ENCODE measurements around a stretch of chr9.

- PRO-cap, result no peak
- RAMPAGE, long total RNA, 2 experiments, result no peak in any of the 2 experiments
Measured at GRCh38 chr9:93020890-93021488, 37.5 kb upstream of the SUSD3 start.

- PRO-cap, result no peak
- RAMPAGE, long total RNA, 2 experiments, result no peak in any of the 2 experiments
Measured at GRCh38 chr9:93028079-93028766, 30.3 kb upstream of the SUSD3 start.

DNA sequence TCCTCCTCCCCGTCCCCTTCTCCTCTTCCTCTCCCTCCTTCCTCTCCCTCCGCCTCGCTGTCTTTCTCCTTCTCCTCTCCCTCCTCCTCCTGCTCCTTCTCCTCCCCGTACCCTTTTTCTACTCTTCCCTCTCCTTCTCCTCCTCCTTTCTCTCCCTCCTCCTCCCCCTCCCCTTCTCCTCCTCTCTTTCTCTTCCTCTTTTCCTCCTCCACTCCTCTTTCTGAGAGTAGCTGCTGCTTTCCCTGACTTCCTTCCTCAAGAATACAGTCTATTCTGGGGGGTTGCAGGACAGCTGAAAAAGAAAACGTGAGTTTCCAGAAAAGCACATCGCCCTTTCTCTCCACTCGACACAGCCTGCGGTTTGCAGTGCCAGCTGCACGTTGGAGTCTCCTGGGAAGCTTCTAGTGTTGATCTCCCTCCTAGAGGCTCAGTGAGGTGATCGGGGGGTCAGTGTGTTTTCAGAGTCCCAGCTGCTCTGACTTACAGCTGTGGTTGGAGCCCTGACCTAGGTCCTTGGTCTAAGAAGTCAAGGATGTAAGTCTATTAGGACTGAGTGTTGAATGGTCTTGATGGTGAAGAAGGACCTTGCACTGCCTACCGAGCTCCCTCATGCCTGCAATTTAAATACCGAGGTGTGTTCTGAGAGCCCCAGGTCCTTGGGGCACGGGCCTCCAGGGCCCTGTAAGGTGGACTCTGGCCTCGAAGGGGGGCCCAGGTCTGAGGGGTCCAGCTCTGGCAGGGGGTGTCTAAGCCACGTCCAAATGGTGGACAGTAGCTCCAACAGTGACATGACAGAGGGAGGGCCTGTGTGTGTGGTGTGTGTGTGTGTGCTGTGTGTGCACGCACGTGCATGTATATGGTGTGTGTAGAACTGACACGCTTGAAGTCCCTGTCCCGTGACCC lies 24.9 kb upstream of the SUSD3 start:
- PRO-cap, result no peak
- RAMPAGE, long total RNA, 2 experiments, result no peak in any of the 2 experiments

DNA sequence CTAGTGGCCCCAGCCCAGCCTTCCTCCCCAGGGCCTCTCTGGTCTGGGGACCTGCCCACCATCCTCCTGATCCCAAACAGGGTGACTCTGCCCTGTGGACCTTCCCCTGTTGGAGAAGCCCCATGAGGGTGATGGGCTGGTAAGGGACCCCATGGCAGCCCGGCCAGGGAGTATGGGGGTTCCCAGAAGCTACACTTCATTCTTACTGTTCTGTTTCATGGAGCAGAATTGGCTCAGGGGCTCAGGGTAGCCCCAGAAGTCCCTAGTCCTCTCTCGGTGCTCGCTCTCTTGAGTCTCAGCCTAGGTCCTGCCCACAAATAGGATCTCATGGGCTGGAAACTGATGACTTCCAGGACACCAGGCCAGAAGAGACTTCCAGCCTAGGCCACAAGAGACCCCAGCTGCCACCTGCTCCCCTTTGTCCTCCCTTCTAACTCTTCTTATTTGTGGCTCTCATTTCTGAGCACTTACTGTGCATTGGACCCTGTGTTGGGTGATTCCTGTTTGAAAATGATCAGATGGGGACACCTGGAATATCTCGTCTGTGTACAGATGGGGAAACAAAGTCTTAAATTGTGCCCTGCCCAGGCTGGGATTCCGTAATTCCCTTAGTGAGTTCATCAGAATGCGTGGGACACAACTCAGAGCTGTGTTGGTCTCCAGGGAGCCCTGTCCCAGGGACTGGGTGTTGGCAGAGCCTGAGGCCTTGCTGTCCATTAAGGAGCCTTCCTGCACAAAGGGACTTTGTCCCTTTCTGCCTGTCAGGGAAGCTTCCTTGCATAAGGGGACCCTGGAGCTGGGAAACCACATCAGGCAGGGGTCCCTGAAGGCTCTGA lies 1.2 kb downstream of the CARD19 start:
- PRO-cap, result no peak
- RAMPAGE, long total RNA, 2 experiments, result no peak in any of the 2 experiments

GRCh38 chr9:93115670-93116986 lies 17.9 kb downstream of the NINJ1 start:
- PRO-cap, result unidirectional peak, plus-strand start at chr9:93116234
- RAMPAGE, long total RNA, 2 experiments, result no peak in any of the 2 experiments

DNA sequence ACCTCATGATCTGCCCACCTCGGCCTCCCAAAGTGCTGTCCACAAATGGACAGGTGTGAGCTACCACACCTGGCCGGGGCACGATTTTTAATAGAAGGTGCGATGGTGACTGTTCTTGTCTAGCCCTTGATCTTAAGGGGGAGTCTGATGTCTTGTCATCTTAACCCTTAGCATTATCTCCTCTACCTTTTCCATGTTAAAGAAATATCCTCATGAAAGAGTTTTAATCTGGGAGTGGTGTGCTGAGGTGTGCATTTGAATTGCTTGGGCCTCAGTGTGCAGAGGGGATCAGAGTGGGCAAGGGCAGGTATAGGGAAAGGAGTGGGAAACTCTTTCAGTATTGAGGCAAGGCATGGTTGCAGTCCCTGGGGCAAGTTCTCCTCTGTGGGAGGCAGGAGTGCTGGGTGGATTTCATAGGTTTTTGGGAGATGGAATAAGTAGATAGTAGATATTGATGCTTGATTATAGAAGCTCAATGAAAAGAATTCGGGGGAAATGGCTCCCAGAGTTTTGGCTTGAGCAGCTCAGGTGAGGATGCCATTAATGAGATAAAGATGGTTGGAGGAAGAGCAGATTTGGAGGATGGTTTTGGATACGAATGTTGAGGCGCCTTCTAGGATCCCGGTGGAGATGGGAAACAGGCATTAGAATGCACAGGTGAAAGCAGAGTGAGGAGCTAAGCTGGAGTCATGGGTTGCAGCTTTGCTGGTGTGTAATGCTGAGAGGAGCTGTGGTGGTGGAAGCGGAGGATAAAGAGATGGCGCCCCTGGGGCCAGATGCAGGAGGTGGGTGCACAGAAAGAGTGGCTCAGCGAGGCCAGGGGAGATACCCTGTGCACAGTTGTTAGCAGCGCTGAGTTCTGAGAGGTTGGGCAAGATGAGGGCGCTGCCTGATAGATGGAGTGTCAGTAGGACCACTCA lies 53.7 kb upstream of the FAM120AOS start:
- PRO-cap, result no peak
- RAMPAGE, long total RNA, 2 experiments, result start-site peak on the plus strand in 1 of 2 experiments, centred at position 217 of the sequence, 8 reads per replicate

DNA sequence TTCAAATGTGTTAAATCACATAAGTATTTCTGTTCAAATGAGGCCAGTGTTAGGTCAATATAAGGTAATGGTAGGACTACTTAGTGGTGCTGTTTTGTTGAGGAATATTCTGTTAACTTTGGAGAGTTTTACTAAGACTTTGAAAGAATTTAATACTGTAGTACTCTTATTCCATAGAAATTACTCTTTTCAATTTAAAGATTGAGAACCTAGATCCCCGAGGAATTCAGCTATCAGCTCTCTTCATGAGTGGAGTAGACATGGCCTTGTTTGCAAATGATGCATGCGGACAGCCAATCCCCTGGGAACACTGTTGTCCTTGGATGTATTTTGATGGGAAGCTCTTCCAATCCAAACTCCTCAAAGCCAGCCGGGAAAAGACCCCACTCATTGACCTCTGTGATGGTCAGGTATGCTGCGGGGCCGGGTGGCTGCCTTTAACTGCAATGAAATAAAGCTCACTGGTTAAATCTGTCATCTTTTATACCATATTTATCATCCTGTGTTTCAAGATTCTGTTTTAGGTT lies 20.1 kb upstream of the PHF2 start:
- PRO-cap, result no peak
- RAMPAGE, long total RNA, 2 experiments, result no peak in any of the 2 experiments

DNA sequence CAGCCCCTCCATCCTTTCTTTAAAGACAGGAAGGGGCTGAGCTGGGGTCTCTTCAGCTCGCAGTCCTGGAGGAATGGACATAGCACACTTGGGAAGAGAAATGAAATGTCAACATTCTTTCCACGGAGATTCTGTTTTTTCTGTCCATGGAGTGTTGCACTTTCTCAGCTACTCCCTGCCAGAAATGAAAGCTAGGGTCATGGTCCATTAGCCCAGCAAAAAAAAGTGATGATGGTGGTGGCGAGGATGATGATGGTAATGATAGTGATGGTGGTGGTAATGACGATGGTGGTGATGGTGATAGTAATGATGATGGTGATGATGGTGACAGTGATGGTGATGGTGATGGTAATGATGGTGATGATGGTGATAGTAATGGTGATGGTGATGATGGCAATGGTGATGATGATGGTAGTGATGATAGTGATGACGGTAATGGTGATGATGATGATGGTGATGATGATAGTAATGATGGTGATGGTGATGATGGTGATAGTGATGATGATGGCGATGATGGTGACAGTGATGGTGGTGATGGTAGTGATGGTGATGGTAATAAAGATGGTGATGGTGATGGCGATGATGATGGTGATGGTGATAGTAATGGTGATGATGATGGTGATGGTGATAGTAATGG lies 38.3 kb downstream of the PHF2 start:
- PRO-cap, result no peak
- RAMPAGE, long total RNA, 2 experiments, result no peak in any of the 2 experiments

DNA sequence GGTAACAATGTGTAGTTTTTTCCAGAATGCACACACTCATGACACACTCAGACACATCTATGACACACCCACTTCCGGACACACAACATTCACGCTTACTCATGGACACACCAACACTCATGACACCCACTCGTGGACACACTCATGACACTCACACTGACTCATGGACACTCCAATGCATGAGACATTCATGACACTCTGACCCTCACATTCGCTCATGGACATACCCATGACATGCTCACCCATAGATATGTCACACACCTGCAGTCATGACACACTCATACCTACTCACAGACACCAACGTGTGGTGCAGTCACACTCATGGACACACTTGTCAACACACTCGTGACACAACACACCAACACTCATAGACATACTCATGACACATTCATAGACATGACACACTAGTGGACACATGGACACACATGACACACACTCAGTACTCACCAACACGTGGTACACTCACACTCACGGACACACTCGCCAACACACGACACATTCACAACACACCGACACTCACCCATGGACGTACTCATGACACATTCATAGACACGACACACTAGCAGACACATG lies 73.2 kb downstream of the PHF2 start:
- PRO-cap, result no peak
- RAMPAGE, long total RNA, 2 experiments, result start-site peak on the plus strand in 1 of 2 experiments, centred at position 136 of the sequence, 9 reads per replicate

- PRO-cap, result no peak
- RAMPAGE, long total RNA, 2 experiments, result start-site peak on the plus strand in 1 of 2 experiments, at chr9:94181799-94182385 at its widest, 6 reads per replicate
Measured at GRCh38 chr9:94181338-94182232, 77.5 kb upstream of the ZNF169 start.

DNA sequence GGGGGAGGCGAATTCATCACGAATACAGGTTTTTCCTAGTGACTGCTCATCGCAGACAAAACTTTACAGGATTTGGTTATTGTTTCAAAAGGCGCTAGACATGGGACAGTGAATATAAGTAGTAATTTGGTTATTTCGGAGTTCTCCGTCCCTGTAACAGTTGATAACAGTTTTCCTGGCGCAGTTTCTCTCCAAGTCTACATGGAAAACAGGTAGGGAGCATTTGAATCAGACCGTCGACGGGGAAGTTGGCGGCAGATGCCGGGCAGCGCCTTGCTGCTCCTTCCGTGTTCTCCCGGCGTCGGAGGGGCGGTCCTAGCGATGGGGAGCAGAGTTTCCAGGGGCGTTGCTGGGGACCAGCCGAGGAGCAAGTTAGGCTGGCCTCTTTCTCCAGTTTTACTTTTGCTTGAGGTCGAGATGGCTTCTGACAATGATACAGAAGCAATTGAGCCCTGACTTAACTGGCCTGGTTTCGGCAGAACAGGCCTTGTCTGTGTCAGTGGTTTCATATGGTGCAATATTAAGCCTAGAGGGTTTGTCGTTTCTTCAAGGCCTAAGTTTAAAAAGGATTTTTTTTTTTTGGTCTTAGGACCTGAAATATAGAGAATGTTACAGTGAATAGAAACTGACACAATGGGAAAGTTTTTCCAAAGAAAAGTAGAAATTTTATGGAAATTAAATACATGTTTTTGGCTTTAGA lies 835 bp downstream of the MFSD14B start:
- PRO-cap, result no peak
- RAMPAGE, long total RNA, 2 experiments, result no peak in any of the 2 experiments

DNA sequence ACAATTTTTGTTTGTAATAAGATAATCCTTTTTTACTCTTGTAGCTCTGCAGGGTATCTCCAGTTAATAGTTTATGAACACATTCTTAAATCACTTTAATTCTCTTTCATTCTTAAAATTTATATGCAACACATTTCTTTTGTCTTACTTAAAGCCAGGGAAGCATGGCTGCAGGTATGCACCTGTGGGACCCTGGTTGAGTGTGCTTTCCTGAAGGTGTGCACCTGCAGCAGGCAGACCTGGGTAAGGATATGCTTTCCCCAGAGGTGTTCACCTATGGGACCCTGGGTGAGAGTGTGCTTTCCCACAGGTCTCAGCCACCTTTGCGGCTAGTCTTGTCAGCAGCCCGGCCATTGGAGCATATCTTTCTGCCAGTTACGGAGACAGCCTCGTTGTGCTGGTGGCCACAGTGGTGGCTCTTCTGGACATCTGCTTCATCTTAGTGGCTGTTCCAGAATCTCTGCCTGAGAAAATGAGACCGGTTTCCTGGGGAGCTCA lies 70.3 kb downstream of the MFSD14B start:
- PRO-cap, result no peak
- RAMPAGE, long total RNA, 2 experiments, result no peak in any of the 2 experiments

DNA sequence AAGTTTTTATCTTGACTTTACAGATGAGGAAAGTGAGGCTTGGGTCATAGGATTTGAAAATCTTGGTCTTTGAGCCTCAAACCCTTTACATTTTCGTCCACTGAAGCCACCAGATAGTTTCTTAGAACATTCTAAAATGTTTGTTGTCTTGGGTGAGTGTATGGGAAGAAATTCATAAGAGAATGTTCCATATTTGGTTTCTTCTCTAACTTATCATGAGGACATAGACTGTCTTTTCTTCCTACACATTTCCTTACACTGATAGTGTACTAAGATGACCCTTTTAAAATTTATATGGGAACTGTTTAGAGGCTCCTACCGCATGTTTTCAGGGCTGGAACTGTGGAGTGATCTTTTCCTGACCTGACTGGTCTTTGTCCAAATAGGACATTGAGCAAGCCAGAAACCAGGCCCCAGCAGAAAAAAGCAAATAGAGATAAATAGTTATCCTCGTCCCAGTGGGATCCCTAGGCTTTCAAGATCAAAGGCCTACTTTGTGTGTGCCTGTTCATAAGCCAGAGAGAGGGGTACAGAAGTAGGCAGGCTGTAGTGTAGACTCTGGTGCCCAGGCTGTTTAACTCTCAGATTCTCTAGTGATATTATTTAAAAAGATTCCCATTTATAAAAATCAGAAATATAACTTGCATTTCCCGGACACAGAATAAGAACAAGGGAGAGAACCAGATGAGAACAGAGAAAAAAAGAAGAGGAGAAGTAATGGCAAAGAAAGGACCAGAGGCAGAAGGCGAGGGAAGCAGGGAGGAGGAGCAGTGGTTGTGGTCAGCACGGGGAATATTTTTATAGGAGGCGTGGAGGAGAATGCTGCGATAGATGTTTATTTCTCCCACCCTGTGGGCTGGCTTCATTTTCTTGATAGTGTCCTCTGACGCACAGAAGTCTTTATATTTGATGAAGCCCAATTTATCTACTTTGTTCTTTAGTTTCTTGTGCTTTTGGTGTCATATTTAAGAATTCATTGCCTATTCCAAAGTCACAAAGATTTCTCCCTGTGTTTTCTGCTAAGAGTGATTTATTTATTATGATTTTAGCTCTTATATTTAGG lies 101.1 kb downstream of the AOPEP start:
- PRO-cap, result no peak
- RAMPAGE, long total RNA, 2 experiments, result no peak in any of the 2 experiments

- PRO-cap, result no peak
- RAMPAGE, long total RNA, 2 experiments, result no peak in any of the 2 experiments
Measured at GRCh38 chr9:94873031-94873386, 146.5 kb downstream of the AOPEP start.

DNA sequence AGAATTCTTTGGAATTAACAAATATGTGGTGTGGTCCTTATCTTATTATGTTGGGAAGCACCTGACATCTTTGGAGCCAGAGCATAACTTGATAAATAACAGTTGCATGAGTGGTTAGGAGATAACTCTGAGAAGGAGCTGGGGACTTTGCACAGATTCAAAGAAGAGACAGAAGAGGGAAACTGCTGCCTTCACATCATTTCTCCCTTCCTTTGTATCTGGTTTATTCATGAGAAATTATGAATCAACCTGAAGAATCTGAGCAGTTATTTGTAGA lies 146.8 kb downstream of the AOPEP start:
- PRO-cap, result no peak
- RAMPAGE, long total RNA, 2 experiments, result no peak in any of the 2 experiments

- PRO-cap, result no peak
- RAMPAGE, long total RNA, 2 experiments, result no peak in any of the 2 experiments
Measured at GRCh38 chr9:94976090-94976561, 249.6 kb downstream of the AOPEP start.

DNA sequence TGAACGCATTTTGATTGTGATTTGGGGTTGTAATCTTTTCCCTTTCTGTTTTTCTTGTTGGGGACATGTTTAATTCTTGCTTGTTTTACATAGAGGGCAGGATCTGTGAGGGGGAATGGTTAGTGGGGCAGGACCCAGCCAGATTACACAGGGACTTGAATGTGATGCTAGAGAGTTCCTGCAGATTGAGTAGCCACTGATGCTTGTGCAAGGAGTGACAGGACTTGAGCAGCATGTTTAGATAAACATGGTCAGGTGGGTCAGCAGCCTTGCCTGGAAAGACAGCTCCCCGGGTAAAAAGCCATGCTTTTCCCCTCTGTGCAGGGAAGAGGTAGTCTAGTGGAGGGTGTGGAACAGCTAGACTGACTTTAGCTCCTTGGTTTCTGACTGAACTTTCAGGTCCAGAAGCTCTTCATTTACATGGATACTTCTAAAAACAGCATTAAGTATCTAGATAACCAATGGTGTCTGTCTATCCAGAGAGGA lies 261.2 kb downstream of the AOPEP start:
- PRO-cap, result no peak
- RAMPAGE, long total RNA, 2 experiments, result no peak in any of the 2 experiments

GRCh38 chr9:95003879-95004754 lies 277.6 kb downstream of the AOPEP start:
- PRO-cap, result bidirectional peak, plus-strand start at chr9:95004574, minus-strand start at chr9:95004222; bidirectional peak, plus-strand start at chr9:95004999, minus-strand start at chr9:95004642
- RAMPAGE, long total RNA, 2 experiments, result start-site peak on the plus strand in 1 of 2 experiments, at chr9:95004162-95004244 at its widest, 117 reads per replicate; start-site peak on the minus strand in 1 of 2 experiments, at chr9:95004647-95004697 at its widest, 6 reads per replicate

- PRO-cap, result no peak
- RAMPAGE, long total RNA, 2 experiments, result no peak in any of the 2 experiments
Measured at GRCh38 chr9:95030288-95030866, 287.1 kb downstream of the FANCC start.

- PRO-cap, result no peak
- RAMPAGE, long total RNA, 2 experiments, result no peak in any of the 2 experiments
Measured at GRCh38 chr9:95034478-95035085, 282.9 kb downstream of the FANCC start.